Cardiac fibroblast (primary cell): ENCODE measurements around the gene POTEC.

- RRBS, result no CpG with 5 or more reads among the region's 13 CpGs
Measured at GRCh38 chr18:13421162-13421747, 202.7 kb downstream of the LDLRAD4 start.

GRCh38 chr18:13481579-13482111 lies 244.7 kb downstream of the FAM210A start:
- RRBS, result no CpG with 5 or more reads among the region's 9 CpGs

GRCh38 chr18:13500001-13500987 lies 226.1 kb downstream of the FAM210A start:
- RRBS, result no CpG with 5 or more reads among the region's 25 CpGs

GRCh38 chr18:13530851-13531439 lies 195.4 kb downstream of the FAM210A start:
- RRBS, result no CpG with 5 or more reads among the region's 7 CpGs

DNA sequence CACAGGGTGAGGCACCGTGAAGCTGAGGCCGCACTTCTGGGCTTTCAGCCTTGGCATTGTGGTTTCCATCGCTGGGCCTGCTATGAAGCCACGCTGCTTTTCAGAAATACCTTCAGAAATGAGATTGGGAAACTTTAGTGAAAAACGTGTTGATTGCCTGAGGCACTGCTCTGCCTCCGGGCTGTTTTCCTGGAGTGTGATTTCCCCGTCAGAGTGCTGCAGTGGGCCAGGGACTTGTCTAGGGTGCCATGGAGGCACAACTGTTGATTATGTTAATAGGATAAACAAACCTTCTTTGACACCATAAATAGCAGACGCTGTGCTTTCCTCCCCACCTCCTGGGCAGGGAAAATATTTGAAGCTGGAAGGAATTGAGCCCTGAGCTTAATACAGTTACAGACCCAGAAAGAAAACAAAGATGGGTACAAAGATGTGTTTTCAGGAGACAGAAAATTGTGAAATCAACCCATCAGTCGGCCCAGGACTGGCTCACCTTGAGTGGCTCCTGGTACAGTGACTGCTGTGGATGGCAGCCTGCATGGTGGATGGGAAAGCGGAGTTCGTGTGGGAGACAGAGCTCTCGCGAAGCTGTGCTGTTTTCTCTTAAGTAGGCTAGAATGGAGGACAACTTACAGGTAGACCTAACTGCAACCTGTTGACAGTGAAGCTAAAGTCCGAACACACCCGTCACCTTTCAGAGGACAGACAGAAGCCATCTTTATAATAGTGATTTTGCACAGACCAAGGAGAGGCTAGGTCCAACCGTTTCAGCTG lies 182.1 kb downstream of the FAM210A start:
- RRBS, result no CpG with 5 or more reads among the region's 16 CpGs

DNA sequence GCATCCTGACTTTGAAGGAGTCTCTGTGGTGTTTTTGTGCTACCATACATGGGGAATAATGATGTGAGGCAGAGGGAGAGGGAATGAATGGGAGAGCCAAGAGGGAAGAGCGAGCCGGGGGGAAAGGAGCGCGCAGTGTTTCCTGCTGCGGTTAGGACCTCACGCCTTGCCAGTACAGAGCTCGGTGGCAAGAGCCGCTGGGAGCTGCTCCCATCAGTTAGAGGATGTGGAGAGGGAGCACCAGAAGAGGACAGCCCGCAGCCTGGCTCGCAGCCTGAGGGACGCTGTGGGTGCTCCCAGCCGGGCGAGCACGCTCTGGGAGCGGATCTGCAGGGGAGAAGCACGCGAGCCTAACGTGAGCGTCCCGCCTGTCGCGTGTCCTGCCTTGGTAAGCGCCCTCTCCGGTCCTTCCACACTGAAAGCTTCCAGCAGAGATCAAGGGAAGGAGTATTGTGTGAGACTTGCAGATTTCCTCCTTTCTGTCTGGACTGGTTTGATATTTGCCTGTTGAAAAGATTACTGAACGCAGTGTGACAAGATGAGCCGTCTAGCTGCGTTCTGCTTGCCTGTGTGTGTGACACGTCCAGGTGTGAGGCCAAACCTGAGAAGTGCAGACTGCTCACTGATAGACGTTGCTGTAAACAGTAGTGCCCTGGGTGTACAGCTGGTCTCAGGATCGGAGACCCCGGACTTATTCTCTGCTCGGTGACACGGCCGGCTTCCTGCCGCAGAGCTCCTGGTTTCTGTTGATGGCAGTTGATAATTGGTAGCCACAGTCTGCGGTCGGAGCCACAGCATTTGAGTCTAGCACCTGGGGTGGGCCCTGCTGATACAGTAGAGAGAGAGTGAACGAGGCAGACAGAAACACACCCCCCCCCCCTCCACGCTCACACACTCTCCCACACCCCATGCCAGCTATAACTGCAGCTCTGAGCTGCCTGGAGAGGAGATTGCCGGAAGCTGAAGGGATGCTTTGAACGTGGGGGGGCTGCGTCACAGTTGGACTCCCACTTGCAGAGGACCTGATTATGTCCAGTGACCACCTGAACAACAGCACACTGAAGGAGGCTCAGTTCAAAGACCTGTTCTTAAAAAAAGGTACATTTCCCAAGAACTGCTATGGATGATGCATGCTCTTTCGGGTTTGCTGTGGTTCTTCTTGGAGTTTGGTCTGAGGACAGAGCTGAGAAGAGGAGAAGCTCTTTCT lies 114.3 kb downstream of the FAM210A start:
- RRBS, result 4% methylated on average over 4 of the region's 43 CpGs

DNA sequence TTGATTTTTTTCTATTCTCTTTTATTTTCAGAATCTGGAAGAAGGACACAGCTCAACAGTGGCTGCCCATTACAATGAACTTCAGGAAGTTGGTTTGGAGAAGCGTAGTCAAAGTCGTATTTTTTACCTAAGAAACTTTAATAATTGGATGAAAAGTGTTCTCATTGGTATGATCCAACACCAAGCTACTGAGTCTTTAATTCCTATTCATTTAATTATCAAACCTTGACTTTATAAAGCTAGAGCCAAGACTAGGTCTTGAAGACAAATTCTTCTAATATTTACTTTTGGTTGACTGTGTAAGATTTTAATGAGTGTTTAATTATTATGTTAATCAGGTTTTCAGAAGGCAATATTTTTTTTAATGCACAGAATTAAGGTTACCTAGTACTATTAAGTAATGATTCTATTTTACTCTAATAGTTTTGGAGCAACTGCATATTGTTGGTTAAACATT lies 8.0 kb downstream of the RNMT start:
- RRBS, result no CpG with 5 or more reads among the region's 2 CpGs

GRCh38 chr18:14221718-14222058 lies 89.5 kb upstream of the ZNF519 start:
- RRBS, result no CpG with 5 or more reads among the region's 14 CpGs

- RRBS, result no CpG with 5 or more reads among the region's 42 CpGs
Measured at GRCh38 chr18:14543404-14543873, at the start of gene POTEC. TSS of gene POTEC (minus strand) at chr18:14543600.

DNA sequence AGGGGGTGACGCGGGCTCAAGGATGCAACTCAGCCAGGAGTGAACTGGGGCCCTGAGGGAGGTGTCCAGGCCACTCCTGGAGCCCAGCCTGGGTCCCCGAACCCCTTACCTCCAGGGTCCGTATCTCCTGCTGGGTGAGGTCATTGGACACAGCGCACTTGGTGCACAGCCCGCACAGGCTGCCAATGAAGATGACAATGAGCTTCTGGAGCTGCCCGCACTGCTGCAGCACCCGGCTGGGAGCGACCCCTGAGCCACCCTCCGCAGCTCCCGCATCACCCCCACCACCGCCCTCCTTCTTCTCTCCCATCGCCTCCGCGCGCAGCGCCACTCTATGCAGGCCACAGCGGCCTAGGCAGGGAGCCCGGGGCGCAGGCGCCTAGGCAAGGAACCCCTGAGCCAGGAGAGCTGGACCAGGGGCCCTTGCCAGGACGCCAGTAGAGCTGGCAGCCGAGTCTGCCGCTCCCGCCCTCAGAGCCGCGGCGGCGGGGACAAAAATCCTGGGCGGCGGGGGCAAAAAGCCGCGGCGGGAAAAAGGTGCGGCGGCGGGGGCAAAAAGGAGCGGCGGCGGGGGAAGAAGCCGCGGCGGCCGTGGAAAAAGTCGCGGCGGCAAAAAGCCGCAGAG lies 449.6 kb downstream of the ANKRD30B start:
- RRBS, result no CpG with 5 or more reads among the region's 48 CpGs

DNA sequence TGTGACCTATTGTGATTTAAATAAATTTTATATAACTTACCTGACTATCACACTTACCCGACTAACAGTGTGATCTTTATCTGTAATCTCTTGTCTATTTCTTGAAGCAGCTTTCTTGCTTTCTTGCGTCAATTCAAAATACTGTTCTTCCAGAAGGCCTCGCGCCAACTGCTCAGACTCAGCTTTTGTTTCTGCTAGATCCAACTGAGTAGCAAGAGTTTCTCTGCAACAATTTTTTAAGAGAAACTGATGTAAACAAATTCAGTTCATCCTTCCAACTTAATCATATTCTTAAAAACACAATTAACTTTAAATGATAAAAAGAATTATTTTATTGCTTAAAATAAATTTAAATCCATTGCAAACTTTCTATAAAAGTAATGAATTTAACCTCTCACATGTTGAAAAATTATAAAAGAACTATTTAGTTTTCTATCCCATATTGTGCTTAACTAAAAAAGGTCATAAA lies 141.3 kb downstream of the ROCK1 start:
- RRBS, result no CpG with 5 or more reads among the region's 4 CpGs

DNA sequence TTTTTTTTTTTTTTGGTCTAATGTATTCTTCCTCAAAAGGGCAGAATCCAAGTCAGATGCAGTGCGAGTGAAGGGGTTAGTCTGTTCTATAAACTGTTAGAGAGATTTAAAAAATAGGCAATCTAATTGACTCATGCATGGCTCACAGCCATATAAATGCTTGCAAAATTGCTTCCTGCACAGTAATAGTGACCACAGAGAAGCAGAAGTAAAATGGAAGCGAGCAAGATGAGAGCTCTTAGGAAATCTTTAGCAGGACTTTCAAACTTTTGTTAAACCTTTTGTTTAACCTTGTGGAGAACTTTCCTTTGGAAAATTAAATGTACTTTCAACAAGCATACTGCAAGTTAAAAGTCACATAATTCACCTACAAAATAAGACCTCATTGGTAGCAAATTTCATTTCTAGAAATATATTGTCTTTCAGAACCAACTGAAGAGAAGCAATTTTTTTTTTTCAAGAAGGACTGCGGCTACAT lies 52.4 kb upstream of the ROCK1 start:
- RRBS, result no CpG with 5 or more reads among the region's 3 CpGs

- RRBS, result 4% methylated on average over 8 of the region's 39 CpGs
Measured at GRCh38 chr18:21242906-21243659, 1.1 kb downstream of the GREB1L start.

DNA sequence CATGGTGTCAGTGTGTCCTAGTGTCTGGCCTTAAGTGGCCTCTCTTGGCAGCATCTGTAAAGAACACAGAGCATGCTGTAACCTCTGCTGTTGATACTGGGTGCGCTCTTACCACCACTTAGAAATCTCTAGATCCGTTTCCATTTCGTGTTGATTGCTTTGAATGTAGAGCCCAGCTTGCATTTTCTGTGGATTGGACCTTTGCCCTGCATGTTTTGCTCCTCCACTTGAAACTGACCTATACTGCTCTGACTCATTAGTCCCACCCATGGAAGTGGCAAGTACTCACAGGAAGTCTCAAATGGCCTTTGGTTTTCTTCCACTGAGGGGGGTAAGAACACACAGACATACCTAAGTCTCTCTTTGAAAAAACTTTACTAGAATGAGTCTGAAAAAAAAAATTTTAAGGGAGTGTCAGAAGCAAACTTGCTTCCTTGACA lies 88.3 kb downstream of the GREB1L start:
- RRBS, result no CpG with 5 or more reads among the region's 3 CpGs

GRCh38 chr18:21449837-21450402 lies 150.6 kb downstream of the ESCO1 start:
- RRBS, result no CpG with 5 or more reads among the region's 2 CpGs

- RRBS, result no CpG with 5 or more reads among the region's 4 CpGs
Measured at GRCh38 chr18:21686438-21686898, 18.1 kb downstream of the ABHD3 start.

DNA sequence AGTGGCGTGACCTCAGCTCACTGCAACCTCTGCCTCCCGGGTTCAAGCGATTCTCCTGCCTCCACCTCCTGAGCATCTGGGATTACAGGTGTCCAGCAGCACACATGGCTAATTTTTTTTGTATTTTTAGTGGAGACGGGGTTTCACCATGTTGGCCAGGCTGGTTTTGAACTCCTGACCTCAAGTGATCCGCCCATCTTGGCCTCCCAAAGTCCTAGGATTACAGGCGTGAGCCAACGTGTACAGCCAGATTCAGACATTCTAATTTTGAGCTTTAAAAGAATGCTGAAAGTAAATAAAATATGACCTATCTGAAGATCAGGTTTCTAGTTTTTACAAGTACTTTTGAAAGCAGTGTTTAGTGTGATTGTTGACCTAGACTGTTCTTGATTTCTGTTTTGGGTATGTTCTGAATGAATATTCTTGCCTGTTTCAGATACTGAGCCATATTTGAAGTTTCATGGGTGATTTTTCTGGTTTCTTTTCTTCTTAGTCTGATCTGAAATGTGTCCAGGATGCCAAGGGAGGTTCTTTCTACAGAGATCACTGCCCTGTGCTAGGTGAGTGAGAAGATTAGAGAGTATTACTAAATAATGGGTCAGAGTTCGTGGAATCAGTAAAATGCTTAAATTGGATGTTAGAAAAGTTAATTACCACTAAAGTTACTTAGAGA lies 37.2 kb downstream of the MIB1 start:
- RRBS, result no CpG with 5 or more reads among the region's 8 CpGs

DNA sequence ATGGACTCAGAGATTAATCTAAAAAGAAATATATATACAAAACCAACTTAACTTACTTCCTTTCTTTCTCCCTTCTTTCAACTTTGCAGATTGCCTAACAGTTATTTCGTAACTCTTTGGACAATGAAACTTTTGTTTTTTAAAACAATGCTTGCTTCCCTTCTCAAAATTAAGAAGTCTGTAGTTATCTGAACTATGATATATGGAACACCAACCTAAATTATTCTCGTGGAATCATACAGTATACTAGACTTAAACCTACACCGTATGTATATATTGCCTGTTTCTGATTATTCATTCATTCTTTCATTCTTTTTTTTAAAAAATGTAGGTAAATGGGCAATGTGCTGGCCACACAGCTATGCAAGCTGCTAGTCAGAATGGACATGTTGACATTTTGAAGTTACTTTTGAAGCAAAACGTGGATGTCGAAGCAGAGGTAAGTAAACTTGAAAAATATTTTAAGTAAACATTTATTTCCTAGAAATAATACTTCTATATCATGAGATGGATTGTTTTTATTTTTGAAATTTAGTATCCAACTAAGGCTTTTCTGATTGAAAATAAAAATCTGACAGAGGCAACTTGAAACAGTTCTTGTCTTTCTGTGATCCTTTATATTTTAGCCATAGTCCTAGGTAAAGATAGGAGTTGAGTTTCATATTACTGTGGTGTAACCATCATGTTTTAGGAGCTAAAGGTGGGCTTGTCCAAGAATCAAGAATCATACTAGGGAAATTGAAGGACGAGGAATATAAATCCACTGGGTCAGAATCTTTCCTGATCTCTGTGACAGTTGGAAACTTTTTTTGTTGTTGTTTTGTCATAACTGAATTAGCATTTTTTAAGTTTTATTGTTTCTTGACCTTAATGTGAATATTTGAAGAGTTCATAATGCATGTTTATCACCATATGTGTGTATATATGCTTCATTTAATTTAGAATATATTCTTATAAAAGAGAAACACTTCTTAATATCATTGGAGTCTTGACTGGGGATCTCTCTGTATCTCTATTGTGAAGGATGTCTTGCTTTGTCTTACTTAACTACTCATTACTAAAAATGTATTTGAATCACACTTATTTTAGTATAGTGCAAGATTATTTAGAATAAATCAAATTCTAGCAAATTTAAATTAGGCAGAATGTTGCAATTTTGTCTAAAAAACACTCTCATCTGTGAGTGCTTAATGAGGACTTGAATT lies 63.4 kb downstream of the MIB1 start:
- RRBS, result no CpG with 5 or more reads among the region's 6 CpGs

DNA sequence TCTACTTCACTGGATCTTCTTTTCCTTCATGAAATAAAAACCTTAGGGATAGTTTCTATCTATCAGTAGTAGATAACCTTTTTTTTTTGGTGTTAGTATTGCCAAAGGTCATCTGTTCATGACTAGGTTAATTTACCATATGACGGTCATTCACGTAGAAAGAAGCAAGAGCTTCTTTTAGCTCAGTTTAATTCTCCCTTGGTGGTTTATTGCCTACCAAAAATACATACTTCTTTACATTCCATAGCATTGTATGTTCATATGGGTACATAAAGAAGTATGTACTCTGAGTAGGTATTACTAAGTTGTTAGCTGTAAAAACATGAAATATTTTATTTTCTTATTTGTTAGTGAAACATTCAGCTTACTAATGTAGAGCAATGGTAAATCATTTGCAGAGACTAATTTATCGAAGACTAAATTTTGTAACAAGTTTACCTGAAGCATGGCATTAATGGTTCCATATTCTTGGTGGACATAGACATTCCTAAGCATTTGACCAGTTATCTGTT lies 88.3 kb downstream of the MIB1 start:
- RRBS, result no CpG with 5 or more reads among the region's 3 CpGs

DNA sequence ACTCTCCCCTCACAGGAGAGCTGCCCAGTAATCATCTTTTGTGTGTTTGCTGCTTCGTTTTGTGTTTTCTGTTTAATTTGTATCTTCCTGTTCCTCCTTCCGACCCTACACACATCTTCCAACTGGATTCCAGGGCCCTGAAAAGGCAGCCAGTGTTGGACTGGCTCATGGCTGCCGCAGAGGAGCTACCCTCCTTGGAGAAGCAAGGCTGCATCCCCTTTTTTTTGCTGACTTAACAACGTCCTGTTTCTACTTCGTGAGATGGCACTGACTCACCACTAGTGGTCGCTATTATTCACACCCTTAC lies 171.9 kb upstream of the GATA6 start:
- RRBS, result no CpG with 5 or more reads among the region's 6 CpGs